ENCODE results near the genes C11orf86, SYT12, GRK2, PPP1CA and PTPRCAP.

GRCh38 chr11:66956514-66957448 lies 1.4 kb downstream of the PC start:
- PRO-cap, result no peak

GRCh38 chr11:66970693-66971687 lies 4.1 kb upstream of the C11orf86 start:
- PRO-cap, result no peak

DNA sequence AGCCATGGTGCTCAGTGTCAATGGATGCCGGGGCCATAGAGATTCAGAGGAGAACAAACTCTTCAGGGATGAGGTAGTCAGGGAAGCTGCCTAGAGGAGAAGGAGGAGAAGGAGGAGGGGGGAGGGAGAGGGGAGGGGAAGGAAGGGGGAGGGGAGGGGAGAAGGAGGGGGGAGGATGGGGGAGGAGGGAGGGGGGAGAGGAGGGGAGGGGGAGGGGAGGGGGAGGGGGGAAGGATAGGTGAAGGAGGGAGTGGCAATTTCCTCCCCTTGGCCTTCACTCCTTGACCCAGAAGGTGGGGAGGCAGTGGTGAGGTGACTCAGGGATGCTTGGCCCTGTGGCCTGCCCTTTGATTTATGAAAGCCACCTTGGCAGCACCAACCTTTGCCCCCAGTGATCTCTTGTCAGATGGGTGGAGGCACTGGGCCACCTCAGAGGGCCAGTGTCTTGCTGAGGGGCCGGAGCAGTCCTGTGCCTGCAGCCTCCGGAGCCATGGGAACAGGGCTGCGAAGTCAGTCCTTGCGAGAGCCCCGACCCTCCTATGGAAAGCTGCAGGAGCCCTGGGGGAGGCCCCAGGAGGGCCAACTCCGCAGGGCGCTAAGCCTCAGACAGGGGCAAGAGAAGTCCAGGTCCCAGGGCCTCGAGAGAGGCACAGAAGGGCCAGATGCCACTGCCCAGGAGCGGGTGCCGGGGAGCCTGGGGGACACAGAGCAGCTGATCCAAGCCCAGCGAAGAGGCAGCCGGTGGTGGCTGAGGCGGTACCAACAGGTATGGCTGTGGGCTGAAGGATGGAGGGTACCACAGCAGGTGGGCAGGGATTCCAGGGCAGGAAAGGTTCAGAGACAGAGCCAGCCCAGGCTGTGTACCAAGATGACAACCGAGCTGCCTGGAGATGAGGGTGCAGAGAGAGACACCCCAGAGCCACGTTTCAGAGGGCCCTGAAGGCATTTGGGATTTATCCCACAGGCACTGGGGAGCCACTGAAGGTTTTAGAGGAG lies at the start of gene C11orf86:
C11orf86 (plus strand) TSS at position 432 of the 996 bp plus-strand sequence.
- PRO-cap, result no peak

DNA sequence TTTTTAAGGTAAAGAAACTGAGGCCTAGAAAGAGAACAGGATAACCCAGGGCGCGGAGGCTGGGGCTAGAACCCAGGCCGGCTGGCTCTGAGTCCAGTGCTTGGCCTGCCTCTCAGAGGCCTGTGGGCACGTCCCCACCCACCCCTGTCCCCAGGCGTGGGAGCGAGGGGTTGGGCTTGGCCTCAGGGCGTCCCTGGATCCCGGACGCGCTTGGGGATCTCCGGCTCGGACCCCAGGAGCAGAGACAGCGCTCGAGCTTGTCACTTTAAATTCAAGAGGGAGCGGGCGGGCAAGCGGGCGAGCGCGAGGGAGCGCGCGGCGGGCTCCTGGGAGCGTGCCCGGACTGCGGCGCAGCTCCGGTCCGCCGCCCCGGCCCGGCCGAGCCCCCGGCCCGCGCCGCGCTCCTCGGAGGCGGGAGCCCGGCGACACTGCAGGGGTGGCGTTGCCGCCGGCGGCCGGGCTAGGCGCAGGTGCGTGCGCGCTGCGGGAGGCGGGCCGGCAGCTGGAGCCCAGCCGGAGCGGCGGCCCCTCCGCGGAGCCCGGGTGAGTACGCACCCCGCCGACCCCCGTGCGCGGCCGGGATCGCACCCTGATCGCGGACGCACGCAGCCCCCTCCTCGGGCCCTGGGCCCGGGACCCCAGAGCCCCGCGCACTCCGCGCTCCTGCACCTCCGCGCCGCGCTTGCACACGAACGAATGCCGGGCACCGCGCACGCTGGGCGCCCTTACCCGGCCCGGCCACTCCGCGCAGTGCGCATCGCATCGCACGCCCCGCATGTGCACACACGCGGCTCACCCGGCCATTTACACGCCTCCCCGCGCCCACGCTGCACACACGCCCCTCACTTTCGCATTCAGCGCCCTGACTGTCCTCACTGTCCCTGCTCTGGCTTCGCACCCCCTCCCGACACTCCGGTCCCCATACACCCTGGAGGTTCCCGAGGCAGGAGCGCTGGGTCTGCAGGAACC lies at the start of gene SYT12:
SYT12 (plus strand) TSS at position 217 of the 969 bp plus-strand sequence.
- PRO-cap, result bidirectional peak, plus-strand start at position 274 of the sequence, minus-strand start at position 89 of the sequence

- PRO-cap, result no peak
Measured at GRCh38 chr11:67077241-67077747, 20.6 kb downstream of the RHOD start.

GRCh38 chr11:67117535-67118065 lies 1.5 kb upstream of the KDM2A start:
- PRO-cap, result no peak

- PRO-cap, result no peak
Measured at GRCh38 chr11:67136353-67137471, 17.6 kb downstream of the KDM2A start.

DNA sequence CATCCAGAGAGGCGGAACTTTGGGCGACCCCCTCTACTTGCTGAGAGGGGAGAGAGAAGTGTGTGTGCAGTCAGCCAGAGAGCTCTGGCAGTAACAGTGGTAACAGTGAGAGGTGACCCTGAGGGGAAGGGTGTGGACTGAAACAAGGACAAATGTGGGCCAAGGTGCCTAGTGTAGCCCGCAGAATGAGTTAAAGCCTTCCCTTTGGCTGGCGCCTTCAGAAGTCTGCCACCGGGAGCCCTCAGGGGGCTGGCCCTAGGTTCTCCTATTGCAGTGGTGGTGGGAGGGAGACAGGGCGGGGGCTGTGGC lies 26.7 kb upstream of the GRK2 start:
- PRO-cap, result bidirectional peak, plus-strand start outside the sequence, minus-strand start at position 86 of the sequence

DNA sequence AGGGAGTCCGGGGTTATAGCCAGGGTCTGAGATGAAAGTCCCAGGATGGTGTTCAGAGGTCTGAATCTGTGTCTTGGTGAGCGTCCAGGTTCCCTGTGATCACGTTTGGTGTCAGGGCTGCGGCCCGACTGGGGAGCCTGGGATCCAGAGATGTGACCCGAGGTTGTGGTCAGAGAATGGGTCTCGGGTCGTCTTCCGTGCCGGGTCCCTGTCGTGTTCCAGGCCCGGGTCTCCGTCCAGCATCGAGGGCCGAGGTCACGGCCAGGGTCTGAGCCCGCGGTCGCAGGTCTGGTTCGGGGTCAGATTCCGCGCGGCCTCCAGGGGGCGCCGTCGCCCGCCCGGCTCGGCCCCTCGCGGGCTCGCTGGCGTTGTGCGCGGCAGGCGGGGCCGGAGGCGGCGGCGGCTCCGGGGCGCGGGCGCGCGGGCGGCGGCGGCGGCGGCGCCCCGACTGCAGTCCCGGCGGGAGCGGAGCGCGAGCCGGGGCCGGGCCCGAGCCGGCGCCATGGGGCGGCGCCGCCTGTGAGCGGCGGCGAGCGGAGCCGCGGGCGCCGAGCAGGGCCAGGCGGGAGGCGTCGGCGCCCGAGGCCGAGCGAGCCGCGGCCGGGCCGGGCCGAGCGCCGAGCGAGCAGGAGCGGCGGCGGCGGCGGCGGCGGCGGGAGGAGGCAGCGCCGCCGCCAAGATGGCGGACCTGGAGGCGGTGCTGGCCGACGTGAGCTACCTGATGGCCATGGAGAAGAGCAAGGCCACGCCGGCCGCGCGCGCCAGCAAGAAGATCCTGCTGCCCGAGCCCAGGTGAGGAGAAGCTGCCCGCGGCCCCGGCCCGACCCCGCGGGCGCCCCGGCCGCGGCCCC lies at the start of gene GRK2:
GRK2 (plus strand) TSS at position 453 of the 851 bp plus-strand sequence.
- PRO-cap, result unidirectional peak, plus-strand start at position 453 of the sequence

- PRO-cap, result unidirectional peak, minus-strand start at chr11:67277676
Measured at GRCh38 chr11:67276766-67277945, 10.9 kb downstream of the GRK2 start.

GRCh38 chr11:67311443-67312406 lies 8.4 kb downstream of the SSH3 start:
- PRO-cap, result no peak

DNA sequence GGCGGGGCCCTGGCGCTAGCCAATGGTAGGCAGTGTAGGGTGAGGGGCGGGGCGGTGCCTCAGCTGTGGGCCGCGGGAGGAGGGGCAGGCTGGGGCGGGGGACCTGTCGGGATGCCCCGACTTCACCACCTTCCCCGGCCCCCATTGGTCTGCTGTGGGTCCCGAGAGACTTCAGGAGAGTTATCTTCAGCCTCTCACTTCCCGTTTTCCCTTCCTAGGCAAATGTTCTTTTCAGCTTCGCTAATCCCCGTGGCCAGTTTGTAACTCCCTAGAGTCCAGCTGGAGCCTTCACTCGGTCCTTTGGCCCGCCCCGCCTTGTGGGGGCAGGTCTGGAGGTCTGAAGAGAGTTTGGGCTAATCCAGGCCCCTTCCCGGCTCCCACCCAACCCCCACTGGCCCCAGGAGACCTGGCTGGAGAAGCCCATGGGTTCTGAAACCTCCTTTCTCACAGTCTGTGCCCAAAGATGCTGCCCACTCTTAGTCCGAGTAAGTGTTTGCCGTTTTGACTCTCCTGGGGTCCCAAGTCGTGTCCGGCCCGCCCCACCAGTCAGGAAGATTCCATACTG lies 375 bp upstream of the POLD4 start:
- PRO-cap, result bidirectional peak, plus-strand start at position 87 of the sequence, minus-strand start outside the sequence

DNA sequence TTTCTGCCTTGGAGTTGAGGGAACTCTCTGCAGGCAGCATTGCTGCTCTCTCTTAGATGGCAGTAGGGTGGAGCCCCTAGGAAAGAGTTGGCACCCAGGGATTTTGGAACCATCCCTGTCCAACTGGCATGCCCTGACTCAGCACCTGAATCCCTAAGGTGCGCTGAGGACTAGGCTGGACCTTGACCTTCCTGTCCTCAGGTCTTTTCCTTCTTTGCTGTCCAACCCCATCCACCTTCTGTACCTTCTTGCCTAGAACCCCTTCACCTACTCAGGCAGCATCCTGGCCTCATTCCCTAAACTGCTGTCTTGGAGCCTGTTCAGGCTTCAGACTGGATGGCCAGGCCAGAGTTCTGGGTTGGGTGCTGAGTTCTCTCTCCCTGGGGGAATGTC lies 2.5 kb upstream of the POLD4 start:
- PRO-cap, result no peak

DNA sequence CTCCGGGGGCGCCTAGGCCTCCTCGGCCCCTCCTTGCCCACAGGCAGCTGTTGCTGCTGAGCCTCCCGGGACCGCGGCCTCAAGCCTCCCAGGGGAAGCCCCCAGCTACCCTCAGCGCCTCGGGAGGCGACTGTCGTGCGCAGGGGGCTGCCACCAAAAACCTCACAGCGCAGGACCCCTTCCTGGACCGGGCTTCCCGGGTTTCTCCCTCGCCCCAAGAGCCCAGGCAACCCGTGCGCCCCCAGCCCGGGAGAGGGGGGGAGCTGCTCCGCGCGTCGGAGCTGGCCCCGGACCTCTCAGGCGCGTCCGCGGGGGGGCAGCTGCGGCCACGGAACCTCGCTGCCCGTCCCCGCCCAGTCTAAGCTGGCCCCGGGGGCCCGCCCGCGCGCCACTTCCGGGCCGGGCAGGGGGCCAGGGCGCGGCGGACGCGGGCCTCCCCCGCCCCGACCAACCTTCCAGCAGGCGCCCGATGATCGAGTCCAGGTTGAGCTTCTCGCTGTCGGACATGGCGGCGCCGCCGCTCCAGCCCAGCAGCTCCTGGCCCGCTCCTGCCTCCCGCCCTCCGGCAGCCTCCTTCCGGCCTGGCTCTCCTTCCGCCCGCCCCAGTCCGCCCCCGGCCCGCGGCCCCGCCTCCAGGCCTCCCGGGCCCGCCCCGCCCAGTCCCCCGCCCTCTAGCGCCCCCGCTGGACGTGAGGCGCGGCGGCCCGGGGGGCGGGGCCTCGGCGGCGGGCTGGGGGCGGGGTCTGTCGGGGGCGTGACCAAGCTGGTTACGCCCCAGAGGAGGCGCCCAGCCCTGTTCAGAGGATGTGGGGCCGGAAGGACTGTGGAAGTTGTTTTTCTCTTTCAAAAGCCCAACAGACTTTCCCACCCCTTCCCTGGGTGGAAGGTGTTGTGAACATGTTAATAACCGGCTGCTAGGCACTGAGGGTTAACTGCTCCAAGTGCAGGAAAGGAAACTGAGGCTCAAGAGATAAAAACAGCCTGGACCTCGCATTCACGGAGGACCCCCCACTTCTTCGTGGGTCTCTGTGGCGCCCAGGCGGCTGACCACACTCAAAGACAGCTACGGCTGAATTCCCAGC lies at the start of gene PPP1CA:
PPP1CA (minus strand) TSS at position 583 of the 1,082 bp plus-strand sequence.
- PRO-cap, result unidirectional peak, minus-strand start at position 308 of the sequence; bidirectional peak, plus-strand start at position 800 of the sequence, minus-strand start at position 583 of the sequence

- PRO-cap, result bidirectional peak, plus-strand start at chr11:67416249, minus-strand start at chr11:67416153
Measured at GRCh38 chr11:67415913-67416309, 433 bp downstream of the CARNS1 start.

DNA sequence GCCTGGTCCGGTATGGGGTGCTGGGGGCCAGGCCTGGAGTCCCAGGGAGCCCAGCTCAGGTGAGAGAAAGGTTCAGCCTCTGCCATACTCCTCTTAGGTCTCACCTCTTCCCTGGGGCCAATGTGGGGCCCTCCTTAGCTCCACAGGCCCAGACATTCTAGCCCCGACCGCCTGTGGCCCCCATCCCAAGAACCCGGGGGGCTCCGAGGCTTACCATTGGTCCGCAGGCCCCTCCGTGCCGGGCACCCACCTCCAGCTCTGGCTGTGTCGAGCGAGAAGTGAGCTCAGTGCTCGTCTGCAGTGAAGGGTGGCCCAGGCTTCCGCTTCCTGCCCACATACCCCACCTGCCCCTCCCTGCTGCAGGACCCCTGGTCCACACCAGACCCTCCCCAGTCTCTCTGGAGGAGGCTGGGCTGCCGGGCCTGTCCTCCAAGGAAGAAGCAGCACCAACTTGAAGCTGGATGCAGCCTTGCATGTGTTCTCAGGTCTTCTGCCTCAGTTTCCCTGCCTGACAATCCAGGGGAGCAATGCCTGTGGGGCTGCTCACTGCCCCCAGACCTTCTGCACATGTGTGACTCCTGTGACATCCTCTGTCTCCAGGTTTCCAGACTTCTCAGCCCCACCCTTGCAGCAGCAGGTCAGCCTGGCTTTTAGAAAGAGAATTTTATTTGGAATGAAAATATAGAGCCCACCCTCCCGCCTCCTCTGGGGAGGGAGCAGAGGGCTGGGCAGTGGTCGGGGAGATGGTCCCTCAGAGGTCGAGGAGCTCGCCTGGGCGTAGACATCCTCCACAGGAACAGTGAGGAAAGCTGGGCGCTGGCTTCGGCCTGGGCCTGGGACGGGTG lies at the start of gene PTPRCAP:
PTPRCAP (minus strand) TSS at position 280 of the 845 bp plus-strand sequence.
- PRO-cap, result no peak

- PRO-cap, result bidirectional peak, plus-strand start at chr11:67464834, minus-strand start at chr11:67464675
Measured at GRCh38 chr11:67464570-67465750, 4.1 kb downstream of the TMEM134 start.

DNA sequence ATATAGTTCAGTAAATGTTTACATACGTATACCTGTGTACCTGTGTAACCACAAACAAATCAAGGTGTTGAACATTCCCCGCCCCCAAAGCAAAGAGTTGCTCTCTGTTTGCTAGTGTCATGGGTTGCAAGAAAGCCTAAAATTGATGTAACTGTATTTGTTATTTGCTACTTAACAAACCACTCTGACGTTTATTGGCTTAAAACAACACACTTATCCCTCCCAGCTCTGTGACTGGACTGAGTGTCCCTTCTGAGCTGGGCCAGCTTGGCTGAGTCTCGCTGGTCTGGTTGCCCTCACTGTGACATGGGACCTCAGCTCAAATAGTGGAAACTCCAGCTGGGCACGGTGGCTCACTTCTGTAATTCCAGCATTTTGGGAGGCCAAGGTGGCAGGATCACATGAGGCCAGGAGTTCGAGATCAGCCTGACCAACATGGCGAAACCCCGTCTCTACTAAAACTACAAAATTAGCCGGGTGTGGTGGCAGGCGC lies 25.5 kb upstream of the CABP2 start:
- PRO-cap, result no peak

DNA sequence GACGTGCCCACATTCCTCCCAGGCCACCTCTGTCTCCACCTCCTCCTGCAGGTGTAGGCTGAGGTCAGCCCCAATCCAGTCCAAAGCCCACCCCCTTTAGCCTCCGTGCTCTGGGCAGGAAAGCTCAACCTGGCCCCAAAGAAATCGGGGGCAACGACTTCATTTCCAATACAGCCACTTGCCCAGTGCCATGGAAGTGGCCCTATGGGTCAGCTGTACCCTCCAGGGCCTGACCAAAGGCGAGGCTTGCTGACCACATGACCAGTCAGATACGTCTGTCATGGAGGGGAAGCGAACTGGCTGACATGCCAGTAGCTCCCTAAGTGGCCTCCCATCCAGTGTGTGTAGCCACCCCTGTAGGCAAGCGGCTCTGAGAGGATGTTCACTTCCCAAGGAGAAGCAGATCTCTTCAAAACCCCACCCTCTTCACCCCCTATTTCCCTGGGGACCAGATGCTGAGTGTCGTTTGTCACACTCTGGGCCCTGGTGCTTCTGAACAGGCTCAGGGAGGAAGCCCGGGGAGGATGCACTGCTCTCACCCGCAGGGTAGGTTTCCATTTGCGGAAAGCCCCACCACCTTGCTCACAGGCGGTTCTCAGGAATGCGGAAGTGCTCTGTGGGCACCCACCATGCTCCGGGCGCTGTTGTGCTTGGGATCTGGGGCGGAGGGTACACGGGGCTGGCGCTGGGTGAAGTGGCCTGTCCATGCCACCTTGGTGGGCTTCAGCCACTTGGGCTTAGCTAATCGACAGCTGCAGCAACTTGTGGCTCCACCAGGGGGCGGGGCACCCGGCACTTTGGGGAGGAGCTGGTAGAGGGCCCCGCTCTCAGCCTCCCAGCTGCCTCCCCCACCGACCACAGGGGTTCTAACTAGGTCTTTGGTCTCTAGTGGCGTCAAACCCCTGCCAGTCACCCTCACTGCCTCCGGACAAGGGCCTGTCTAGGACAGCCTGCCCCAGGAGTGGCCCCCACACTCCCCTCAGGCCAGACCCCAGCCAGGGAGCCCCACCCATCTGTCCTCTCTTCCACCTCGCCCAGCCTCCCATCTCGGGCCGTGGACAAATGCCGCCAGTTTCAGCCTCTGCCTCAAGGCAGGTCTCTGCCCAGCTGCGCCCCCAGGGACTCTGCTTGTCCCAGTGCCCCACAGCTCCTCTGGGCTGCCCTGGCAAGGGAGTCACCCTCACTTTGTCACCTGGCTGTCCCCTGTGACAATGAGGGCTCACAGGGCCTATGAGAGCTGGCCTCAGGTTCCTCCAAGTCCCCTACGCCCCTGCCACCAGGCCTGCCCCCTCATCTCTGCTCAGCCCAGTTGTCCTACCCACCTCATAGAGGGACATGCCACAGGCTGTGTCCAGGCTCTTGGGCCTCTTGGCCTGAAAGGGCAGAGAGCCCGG lies 7.3 kb downstream of the NDUFV1 start:
- PRO-cap, result no peak

DNA sequence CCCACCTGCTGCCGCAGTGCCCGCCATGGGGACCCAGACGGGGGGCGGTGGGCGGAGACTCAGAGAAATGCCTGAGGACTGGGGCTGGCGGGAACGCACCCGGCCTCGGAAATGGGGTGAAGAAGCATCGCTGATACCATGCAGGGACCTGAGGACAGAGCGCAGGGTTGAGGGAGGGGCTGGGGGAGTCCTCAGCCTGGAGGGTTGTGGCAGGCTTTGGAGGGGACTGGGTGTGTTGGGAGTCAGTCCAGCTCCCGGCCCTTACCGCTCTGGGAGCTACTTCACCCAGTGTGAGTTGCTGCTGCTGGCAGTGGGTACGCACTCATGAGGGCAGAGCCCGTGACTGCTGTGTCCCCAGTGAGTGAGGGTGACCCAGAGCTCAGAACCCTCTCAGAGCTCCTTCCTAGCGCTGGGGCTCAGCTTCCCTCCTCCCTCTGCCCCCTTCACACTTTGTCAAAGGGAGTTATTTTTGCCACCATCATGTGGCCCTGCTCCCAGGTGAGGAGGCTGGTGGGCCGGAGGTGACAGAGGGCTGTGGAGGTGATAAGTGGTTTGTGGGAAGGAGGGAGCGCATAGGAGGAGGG lies 9.6 kb downstream of the NDUFV1 start:
- PRO-cap, result no peak

Data from pulmonary artery (tissue), 1 donor.